Iris pigment epithelial cell (primary cell): ENCODE data around the genes RANBP2 and CCDC138.

- RRBS = no CpG with 5 or more reads among the region's 4 CpGs
Measured at GRCh38 chr2:106126959-106127351, 61.5 kb downstream of the ECRG4 start.

DNA sequence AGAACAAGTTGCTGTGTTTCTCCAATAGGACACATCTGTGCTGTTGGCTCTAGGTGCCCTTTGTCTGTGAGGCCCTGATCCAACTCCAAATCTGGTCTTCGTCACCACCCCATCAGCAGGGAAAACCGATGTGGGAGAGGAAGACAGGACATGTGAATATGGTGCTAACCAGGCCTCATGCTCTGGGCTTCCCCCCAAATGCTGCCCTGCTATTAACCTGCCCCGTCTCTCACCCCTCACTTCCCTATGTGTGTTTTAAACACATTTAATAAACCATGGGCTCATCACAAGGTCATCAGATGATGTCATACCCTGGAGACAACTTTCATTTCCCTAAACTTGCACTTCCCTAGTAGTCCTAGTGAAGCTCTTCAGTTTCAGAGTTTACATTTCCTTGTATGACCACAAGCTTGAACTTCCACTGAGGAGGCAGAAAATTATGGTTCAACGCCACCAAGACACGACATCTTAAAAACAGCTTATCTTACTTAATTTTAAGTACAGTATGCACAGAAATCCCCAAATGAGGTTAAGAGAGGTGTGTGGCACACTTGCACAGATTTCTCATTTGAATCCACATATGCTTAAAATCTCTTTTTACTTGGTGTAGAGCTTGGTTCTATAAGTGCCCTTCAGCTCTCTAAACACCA lies 49.9 kb downstream of the CD8B2 start:
- RRBS = no CpG with 5 or more reads among the region's 5 CpGs

GRCh38 chr2:106559964-106560482 lies 72.9 kb downstream of the CD8B2 start:
- RRBS = no CpG with 5 or more reads among the region's 6 CpGs

DNA sequence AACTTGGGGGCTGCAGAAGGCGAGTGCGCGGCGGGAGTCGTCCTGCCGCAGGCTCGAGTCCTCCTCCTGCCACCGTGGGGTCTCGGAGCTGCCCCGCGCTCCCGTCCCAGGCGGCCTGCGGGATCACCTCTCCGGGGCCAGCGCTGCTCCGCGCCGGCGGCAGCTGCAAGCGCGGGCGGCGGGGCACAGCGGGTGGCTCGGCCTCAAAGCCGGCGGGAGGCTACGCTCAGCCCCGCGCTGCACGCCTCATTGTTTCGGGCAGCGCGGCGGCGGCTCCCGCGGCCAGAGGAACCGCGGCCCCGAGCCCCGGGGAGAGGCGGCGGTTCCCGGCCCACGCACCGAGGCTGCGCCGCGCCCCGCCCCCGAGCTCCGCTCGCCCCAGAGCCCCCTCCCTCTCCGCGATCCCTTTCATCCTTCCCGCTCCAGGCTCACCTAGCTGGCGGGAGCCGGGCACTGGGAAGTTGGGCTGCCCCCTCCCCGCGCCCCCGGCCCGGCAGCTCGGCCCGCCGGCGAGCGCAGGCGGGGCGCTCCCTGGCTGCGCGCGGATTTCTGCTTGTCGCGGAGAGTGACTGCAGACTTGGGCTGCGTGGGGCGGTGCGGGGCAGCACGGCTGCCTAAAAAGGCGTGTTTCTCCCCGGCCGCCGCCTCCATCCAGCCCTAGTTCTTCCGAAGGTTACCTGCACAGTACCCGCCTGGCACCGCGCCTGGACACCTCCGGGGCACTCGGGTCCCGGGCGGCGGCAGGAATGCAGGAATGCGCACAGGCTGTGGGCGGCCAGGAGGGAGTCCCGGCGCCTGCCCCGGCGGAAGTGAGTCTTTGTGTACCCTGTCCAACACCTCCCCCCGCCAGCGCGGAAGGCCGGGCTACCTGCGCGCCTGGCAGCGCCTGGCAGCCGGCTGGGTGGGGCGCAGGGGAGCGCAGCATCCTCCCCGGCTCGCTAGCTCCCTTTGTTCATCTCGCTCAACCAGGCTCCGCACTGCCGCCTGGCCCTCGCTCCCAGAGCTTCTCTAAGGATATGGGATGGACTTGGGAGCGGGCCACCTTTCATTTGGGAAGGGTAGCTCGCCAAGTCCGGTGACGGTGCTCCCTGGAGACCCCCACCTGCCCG lies 686 bp upstream of the ST6GAL2 start:
- RRBS = 2% methylated on average over 50 of the region's 120 CpGs

DNA sequence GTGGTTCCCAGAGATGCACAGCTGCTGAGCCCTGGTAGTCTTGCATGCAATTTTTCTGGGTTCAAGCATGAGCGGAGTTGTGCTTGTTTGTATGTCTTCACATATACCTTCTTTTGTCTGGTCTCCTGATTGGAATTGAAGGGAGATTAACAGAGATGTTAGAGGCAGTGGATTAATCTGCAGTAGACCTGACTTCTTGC lies 251.9 kb upstream of the ST6GAL2 start:
- RRBS = no CpG with 5 or more reads among the region's 1 CpG

DNA sequence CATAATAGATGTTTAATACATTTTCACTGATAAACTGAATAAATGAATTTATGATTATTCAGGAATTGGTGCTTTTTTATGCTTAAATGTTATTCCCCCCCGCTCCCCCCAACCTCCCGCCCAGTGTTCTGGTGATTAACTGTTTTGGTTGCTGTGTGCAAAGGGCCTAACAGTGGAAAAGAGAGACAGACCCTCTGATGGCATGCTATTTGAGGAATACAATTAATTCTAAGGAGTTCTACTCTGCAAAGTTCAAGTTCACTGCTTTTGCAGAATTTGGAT lies 286.7 kb upstream of the RGPD4 start:
- RRBS = no CpG with 5 or more reads among the region's 2 CpGs

DNA sequence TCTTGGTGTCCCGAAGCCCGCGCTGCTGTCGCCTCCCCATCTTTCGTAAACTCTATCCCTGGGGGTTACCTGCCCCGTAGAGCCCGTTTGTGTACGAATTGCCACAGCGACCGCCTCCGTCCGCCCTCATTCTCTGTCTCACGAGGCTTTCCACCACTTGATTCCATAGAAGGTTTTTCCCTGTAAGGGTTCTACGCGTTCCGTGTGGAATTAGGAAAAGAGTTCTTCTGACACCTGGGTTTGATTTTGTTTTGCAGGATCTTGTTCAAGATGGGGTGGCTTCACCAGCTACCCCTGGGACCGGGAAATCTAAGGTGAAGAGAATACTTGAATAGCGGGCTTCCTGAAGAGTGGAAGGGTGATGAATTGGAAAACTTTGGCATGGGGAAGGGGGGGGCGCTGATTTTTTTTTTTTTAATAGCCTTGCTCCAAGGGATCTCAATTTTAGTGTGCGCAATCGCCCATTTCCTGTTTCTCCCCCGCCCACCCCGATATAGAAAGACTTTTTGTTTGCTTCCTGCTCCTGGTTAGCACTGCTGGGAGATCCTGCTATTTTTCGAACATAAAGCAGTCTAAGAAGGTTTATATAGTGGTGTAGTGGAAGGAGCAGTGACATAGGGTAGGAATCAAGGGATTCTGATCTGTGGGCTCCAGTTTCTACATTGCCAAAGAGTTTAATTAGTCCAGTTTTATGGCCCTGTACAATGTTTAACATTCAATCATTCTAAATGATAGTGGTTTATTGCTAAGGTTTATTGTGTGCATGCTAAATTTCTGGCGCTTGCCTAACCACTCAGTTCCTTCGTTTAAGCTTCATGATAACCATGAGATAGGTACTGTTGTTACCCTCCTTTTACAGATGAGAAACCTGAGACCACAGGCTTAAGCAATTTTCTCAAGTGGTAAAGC lies 624 bp downstream of the GCC2 start:
- RRBS = no CpG with 5 or more reads among the region's 26 CpGs

- RRBS = no CpG with 5 or more reads among the region's 5 CpGs
Measured at GRCh38 chr2:108575323-108575930, 41.2 kb downstream of the LIMS1 start.

GRCh38 chr2:108596099-108596828 lies 62.0 kb downstream of the LIMS1 start:
- RRBS = no CpG with 5 or more reads among the region's 11 CpGs

GRCh38 chr2:108612104-108613109 lies 78.1 kb downstream of the LIMS1 start:
- RRBS = 92% methylated on average over 5 of the region's 14 CpGs

DNA sequence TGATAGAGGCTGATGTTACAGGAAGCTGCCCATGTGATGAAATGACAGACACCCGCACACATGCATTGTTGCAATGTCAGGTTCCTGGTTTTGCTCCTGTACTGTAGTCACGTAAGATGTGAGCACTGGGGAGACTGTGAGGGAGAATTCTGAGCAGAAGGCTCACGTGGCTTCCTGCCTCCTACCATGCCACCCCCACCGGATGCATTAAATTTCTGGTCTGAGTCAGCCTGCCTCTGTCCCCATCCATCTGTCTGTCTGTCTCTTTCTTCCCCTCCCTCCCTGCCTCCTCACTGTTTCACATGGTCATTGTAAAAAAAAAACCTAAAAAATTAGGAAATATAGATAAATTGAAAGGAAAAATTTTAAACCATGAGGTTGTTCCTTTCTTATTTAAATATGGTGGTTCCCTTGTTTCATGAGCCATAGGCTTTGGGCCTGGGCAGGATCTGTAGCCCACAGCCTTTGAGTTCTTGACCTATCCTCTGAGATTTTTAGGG lies 66.6 kb upstream of the RANBP2 start:
- RRBS = no CpG with 5 or more reads among the region's 4 CpGs

- RRBS = no CpG with 5 or more reads among the region's 5 CpGs
Measured at GRCh38 chr2:108654001-108654399, 65.3 kb upstream of the RANBP2 start.

- RRBS = 2% methylated on average over 6 of the region's 92 CpGs
Measured at GRCh38 chr2:108719198-108720002, at the start of gene RANBP2. TSS of gene RANBP2 (plus strand) at chr2:108719482.

GRCh38 chr2:108756348-108756820 lies 30.2 kb upstream of the CCDC138 start:
- RRBS = no CpG with 5 or more reads among the region's 2 CpGs

GRCh38 chr2:108763202-108764465 lies 22.9 kb upstream of the CCDC138 start:
- RRBS = no CpG with 5 or more reads among the region's 21 CpGs

DNA sequence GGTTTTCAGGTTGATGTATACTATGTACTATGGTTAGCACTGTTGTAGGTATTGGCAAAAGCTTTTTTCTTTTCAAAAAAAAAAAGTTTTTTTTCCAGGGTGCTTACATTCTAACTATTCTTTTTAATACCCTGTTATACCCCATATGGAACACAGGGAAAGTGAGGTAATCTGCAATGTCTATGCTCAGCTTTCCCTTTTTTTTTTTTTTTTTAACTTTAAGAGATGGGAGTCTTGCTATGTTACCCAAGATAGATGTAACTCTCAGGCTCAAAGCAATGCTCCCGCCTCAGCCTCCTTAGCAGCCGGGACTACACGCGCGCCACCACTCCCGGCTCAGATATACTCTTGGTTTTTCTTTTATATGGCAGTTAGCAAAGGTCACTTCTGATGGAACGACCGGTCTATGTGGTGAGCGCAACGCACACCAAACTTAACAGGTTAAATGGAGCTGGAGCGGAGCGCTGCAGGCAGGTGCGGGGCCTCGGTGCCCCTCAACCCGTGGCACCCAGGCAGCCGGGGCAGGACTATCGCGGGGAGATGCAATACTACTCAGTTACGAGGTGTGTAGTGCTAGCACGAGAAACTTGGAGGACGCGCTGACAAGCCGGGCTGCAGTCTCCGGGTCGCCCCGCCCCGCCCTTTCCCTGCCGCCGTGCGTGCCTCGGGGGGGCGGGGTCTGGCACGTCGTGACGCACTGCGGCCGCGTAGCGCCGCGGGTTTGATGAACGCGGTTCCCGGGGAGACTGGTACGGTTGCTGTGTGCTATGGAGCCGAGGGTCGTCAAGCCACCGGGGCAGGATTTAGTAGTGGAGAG lies at the start of gene CCDC138:
Gene CCDC138 (plus strand): TSS at position 716 of the 817 bp plus-strand sequence.
- RRBS = 2% methylated on average over 21 of the region's 48 CpGs

GRCh38 chr2:108987274-108987487 lies 1.8 kb downstream of the EDAR start:
- RRBS = no CpG with 5 or more reads among the region's 4 CpGs

DNA sequence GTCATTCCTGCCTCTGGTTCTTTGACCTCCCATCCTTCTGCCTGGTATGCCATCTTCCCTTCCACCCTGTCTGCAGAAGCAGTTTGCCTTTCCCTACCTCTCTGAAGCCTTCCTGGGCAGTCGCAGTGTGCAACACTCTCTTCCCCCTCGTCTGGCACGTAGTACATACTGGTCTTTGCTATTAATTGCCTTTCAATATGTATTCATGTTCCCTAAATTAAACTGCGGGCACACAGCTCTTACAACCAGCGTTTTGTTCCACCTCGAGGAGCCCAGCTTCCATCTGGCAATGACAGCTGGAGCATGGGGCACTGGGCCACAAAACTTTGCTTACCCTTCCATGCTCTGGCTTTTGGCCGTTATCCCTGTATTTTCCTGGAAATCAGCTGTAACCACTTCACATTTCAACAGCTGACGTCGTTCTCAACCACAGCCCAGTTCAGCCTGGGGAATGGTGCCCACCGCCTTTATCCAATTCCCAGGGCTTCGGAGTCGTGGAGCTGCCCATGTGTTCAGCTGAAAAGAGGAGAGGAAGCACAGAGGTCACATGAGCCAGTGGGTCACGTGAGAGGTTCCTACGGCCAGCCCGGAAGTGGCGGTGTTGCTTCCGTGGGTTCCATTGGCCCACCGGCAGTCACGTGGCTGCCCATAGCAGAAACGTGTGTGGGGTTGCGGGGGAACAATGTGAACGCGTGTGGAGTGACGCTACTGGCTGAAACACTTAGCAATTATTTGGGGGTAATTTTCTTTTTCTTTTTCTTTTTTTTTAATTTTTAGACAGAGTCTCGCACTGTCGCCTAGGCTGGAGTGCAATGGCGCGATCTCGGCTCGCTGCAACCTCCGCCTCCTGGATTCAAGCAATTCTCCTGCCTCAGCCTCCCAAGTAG lies 16.7 kb upstream of the EDAR start:
- RRBS = 100% methylated on average over 3 of the region's 31 CpGs

GRCh38 chr2:109031229-109032279 lies 42.5 kb upstream of the EDAR start:
- RRBS = 2% methylated on average over 21 of the region's 59 CpGs

- RRBS = no CpG with 5 or more reads among the region's 11 CpGs
Measured at GRCh38 chr2:109173717-109174572, 44.9 kb downstream of the SH3RF3 start.